NCI-H460 (cell line): Measurements from ENCODE around the genes SIGLEC15 and RNF165.

DNA sequence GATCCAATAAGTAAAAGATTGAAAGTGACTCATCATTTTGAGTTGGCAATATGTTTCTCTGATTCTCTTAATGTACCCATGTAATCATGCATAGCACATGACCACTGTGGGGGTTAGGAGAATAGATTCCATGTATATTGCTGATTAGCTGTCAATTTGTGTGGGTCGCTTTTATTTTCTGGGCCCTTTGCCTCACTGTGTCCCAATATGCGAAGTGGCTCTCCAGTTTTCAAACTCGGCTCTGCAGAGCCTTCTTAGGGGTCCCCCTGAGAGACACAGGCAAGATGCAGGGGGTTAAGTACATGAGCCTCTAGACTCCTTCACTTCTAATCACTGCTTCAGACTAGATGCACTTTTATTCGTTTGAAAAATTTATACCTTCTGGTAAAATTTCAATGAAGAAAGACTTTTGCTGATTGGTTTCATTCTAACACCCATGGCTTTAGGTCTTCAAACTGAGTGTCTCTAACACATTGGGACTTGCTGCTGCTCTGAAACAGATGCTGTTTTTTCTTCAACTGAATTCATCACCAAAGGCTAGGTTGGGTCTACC, 273.0 kb upstream of the CELF4 start:
RAMPAGE:
- cytosol, long total RNA: no peak
- long total RNA: no peak
- nucleus, long total RNA: no peak

GRCh38 chr18:42298683-42299309, 343.8 kb downstream of the PIK3C3 start:
RAMPAGE:
- cytosol, long total RNA: no peak
- long total RNA: no peak
- nucleus, long total RNA: no peak

DNA sequence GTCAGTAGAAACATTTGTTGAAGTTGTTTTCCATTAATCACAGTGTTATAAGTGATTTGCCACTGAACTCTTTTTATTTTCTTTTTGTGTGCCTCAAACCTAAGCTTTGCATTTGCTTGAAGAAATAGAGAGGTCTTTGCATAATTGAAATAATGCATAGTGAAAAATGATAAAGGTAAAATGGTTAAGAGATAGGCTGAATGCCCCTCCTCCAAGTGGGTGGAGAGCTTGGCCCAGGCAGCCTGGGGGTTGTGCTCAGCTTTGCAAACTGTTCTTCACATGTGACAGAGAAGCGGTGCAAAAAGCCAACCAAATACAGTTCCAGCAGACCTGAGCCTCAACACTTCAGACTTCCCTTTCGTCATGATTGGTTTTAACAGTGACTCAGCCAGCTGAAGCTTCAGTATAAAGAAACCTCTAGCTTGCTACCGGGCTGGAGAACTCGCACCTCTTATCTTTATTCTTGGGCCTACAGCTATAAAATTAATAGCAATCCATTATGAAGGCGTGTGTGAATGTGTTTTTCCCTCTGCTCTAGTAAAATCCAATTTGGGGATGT, 19.9 kb downstream of the SETBP1 start:
RAMPAGE:
- cytosol, long total RNA: no peak
- long total RNA: no peak
- nucleus, long total RNA: no peak

GRCh38 chr18:44759098-44759859, 78.6 kb downstream of the SETBP1 start:
RAMPAGE:
- cytosol, long total RNA: no peak
- long total RNA: no peak
- nucleus, long total RNA: no peak

RAMPAGE:
- cytosol, long total RNA: no peak
- long total RNA: no peak
- nucleus, long total RNA: no peak
Observed at GRCh38 chr18:44779020-44779717, 98.5 kb downstream of the SETBP1 start.

GRCh38 chr18:44792134-44793191, 111.8 kb downstream of the SETBP1 start:
RAMPAGE:
- cytosol, long total RNA: no peak
- long total RNA: no peak
- nucleus, long total RNA: no peak

RAMPAGE:
- cytosol, long total RNA: no peak
- long total RNA: no peak
- nucleus, long total RNA: no peak
Observed at GRCh38 chr18:45320767-45321173, 294.5 kb upstream of the SLC14A2 start.

RAMPAGE:
- cytosol, long total RNA: no peak
- long total RNA: no peak
- nucleus, long total RNA: no peak
Observed at GRCh38 chr18:45825479-45825943, at the start of gene SIGLEC15. TSS of gene SIGLEC15 (plus strand) at chr18:45825675.

RAMPAGE:
- cytosol, long total RNA: no peak
- long total RNA: no peak
- nucleus, long total RNA: no peak
Observed at GRCh38 chr18:45954088-45955258, 12.7 kb downstream of the EPG5 start.

DNA sequence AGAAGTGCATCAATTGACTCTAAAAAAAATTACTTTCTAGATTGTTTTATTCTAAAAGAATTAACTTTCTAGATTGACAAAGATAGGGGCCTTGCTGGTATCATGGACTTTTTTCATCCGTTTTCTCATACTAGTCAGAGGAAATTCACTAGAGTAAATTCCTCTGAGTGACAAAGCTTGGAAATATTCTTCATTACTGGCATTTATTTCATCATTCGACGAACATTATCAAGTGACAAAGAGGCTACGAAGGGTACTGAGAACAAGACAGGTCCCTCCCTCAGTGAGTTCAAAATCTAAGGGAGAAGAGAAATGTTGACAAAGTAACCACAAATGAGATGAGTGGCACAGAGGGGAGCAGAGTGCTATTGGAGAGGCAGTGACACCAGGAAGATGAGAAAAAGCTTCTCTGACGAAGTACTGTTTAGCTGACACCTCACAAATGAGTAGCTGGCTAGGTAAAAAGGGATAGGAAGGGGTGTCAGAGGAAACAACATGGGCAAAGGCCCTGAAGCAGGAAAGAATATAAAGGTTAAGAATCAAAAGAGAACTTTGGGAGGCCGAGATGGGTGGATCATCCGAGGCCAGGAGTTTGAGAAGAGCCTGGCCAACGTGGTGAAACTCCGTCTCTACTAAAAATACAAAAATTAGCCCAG, 4.2 kb downstream of the EPG5 start:
RAMPAGE:
- cytosol, long total RNA: no peak
- long total RNA: no peak
- nucleus, long total RNA: no peak

RAMPAGE:
- cytosol, long total RNA: no peak
- long total RNA: no peak
- nucleus, long total RNA: no peak
Observed at GRCh38 chr18:46167906-46168543, 5.8 kb upstream of the C18orf25 start.

DNA sequence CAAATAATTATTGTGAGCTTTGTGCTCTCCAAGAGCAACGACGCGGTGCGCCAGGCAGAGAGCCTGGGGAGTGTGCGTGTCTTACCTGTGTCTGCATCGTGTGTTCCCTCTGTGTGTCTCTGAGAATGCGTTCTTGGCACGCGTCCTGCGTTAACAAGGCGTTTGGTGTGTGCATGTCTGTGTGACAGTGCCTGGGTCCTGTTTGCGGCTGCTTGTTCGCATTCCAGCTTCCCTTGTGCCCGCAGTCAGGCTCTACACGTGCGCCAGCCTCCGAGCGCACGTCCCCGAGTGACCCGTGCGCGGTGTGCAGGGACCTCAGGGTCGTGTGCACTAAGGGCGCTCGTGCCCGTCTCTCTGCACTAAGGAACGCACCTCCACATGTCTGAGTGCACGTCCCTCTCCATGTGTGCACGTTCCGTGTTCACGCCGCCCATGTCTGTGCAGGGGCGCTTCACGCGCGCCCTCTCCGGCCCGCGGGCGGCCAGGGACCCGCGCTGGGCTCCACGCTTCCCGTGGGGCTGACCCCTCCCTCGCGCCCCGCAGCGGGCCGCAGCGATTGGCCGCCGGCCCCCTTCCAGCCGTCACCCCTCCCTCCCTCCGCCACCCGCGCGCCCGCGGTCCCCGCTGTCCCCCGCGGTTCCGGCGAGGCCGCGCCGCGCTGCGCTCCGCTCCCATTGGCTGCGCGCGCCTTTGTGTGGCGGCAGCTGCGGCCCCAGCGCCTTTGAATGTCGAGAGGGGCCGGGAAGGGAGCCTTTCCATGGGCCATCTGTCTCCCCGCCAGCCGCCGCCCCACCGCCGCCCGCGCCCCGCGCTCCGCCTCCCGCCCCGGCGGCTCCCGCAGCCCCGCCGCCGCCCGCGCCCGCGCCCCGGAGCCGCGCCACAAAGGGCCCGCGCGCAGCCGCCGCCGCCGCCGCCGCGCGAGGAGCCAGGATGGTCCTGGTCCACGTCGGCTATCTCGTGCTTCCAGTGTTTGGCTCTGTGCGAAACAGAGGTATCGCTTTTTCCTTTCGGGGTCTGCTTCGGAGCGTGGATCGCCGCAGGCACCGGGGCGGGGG, at the start of gene RNF165:
Gene RNF165, plus strand, starts transcription at position 674 of the 1,055 bp plus-strand sequence.
RAMPAGE:
- cytosol, long total RNA: no peak
- long total RNA: no peak
- nucleus, long total RNA: no peak

DNA sequence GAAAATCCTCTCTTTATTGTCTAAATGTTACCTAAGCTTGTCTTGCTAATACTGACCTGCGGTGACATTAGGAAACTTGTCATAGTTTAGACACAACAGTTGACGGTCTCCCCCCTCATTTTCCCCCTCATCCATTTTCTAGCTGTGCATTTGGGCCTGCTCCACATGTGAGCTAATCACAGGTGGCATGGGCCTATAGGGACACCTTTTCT, 125.8 kb downstream of the LOXHD1 start:
RAMPAGE:
- cytosol, long total RNA: no peak
- long total RNA: no peak
- nucleus, long total RNA: no peak

DNA sequence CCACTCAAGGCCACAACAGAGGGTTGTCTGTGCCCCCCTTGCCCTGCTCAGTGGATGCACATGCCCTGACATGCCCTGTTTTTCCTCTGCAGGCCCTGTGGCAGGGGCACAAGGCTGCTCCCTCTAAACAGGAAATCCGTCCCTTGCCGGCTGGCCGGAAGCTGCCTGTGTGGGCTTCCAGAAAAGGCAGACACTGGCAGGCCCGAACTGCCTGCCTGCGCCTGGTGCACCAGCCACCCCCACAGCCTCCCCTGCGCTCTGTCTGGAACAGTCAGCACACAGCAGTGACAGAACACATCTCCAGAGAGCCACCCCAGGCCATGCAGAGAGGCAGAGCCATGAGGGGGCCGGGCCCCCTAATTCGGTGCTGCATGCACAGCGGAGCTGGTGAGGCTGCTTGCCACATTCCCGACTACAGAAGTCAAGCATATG, 33.5 kb downstream of the LOXHD1 start:
RAMPAGE:
- cytosol, long total RNA: no peak
- long total RNA: no peak
- nucleus, long total RNA: no peak

GRCh38 chr18:46805912-46806439, 49.1 kb upstream of the ST8SIA5 start:
RAMPAGE:
- cytosol, long total RNA: no peak
- long total RNA: no peak
- nucleus, long total RNA: no peak

DNA sequence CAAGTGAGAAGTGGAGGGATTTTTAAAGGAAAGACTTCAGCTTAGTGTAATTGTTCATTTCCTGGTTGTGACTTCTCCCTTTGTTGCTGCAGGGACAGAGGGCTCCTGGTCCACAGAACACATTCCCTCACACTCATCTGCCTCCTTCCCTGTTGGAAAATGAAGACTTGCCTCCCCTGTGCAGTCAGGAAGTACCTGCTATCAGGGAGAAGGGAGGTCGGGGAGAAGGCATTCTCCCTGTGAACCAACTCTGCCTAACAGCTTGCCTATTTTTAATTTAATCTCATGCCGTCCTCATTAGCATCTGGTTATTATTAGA, 232.5 kb upstream of the SKOR2 start:
RAMPAGE:
- cytosol, long total RNA: no peak
- long total RNA: no peak
- nucleus, long total RNA: no peak

DNA sequence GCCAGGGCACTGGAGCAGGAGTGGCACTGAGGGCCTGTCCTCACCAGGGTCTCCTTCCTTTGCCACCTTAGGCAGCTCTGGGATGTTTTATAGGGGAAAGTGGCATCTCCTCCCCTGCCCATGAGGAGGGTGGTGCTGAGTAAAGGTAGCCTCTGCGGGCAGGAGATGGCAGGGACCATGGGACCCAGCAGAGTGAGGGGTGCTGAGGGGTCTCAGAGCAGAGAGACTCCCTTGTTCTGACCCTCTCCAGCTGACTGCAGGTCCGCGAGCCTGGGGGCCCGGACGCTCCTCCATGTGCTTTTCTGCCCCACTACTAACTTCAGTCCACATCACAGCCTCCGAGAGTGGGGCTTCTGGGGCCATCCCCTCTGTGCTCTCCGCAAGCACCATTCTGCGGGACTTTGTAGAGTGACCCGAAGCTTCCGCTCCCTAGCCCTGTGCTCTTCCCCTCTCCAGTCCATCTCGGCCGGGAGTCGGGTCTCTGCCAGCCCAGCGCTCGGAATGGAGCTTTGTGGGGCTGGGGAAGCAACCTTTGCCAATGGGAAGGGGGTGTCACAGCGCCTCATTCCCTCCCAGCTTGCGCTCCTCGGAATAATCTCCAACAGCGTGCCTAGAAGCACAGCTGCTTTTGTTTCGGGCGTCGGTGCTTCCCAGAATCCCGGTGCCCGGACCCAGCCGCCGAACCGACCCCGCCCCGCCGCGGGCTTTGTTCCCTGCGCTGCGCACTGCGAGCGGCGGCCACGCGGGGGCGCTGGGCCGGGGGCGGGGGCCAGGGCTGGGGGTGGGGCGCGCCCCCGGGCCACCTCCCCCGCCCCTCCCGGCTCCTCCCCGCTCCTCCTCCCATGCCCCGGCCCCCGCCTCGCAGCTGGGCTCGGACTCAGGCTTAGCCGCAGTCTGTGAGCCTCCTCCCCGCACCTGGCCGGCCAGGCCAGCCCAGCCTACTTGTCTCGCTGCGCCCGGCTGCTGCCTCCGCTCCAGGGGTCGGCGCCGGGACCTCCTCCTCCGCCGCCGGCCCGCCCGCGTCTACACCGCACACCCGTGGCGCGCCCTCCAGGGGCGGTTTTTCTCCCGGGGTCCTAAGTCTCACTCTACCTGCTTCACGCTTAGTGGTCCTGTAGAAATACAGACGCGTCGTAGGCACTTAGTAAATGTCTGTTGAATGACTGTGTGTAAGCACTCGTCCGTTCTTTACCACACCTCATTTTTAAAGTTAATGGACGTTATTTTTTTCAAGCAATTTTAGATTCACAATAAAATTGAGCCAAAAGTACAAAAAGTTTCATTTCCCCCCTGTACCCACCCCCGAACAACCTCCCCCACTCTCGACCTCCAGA, 77.6 kb upstream of the SMAD2 start:
RAMPAGE:
- cytosol, long total RNA: no peak
- long total RNA: no peak
- nucleus, long total RNA: no peak

DNA sequence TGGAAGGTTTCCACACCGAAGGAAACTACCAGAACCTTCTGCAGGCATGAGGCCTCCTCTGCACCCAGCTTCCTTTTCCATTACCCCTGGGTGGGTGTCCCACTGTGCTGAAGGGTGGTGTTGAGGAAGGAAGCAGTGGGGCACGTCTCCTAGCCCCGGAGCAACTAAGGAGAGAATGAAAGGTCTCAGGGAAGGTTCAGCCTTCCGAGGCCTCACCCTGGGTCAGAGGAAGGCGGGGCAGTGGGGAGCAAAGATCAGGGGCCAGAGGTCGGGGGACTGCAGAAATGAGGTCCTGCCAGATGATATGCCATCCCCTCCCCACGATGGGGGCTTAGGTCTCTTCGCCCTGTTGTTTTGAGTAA, 153.5 kb upstream of the SMAD2 start:
RAMPAGE:
- cytosol, long total RNA: no peak
- long total RNA: no peak
- nucleus, long total RNA: no peak

RAMPAGE:
- cytosol, long total RNA: no peak
- long total RNA: no peak
- nucleus, long total RNA: no peak
Observed at GRCh38 chr18:48097984-48098817, 167.7 kb upstream of the SMAD2 start.

DNA sequence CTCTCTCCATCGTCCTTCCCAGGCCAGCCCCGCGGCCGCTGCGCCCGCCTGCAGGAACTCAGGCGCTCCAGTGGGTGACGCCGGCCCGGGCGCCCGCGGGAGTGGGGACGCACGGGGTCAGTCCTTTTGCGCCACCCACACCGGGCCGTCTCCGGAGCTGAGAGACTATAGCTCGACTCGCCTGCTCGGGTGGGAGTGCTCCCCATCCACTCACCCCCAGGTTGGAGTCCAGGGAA, 205.6 kb upstream of the SMAD2 start:
RAMPAGE:
- cytosol, long total RNA: no peak
- long total RNA: no peak
- nucleus, long total RNA: no peak